Right common carotid artery plus branches (tissue), 1 donor: Measurements from ENCODE around the genes SIRT6, EBI3, STAP2, PLIN4 and UHRF1.

GRCh38 chr19:4181941-4182779 lies at the start of gene SIRT6:
TSS of gene SIRT6 (minus strand) at chr19:4182563.
- PRO-cap: bidirectional peak, plus-strand start at chr19:4182698, minus-strand start at chr19:4182563

- PRO-cap: no peak
Measured at GRCh38 chr19:4182780-4183144, 273 bp downstream of the ANKRD24 start.

DNA sequence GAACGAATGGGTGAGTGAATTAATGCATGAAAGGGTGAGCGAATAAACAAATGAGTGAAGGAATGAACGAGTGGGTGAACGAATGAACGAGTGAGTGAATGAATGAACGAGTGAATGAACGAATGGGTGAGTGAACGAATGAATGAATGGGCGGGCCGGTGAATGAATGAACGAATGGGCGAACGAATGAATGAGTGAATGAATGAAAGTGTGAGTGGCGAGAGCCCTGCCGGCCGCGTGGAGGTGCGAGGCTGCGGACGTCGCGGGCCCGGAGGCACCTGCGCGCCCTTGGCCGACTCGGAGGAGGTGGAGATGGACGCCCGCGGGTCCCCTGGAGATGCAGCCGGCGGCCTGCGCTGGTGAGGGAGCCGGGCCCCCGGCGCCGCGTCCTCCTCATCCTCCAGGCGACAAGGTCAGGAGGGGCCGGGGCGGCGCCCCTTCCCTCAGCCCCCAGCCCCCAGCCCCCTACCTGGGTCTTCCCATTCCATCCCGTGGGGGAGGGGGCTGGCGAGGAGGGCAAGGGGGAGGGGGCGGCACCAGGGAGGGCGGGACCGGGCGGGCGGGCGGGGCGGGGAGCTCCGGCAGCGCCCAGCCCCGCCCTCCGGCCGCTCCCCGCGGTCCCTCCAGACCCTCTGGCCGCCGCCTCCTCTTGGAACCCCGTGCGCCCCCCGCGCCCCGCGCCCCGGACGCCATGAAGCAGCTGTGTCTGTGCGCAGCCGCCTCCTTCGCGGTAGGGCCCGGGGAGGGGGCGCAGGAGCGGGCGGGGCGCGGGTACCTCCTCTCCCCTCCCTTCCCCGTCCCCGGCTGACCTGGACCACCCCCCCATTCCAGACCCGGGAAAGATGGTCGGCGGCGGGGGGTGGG lies 15.5 kb downstream of the ANKRD24 start:
- PRO-cap: no peak

GRCh38 chr19:4229041-4229667 lies at the start of gene EBI3:
TSS of gene EBI3 (plus strand) at chr19:4229523.
- PRO-cap: no peak

GRCh38 chr19:4267350-4268048 lies 11.6 kb upstream of the SHD start:
- PRO-cap: no peak

DNA sequence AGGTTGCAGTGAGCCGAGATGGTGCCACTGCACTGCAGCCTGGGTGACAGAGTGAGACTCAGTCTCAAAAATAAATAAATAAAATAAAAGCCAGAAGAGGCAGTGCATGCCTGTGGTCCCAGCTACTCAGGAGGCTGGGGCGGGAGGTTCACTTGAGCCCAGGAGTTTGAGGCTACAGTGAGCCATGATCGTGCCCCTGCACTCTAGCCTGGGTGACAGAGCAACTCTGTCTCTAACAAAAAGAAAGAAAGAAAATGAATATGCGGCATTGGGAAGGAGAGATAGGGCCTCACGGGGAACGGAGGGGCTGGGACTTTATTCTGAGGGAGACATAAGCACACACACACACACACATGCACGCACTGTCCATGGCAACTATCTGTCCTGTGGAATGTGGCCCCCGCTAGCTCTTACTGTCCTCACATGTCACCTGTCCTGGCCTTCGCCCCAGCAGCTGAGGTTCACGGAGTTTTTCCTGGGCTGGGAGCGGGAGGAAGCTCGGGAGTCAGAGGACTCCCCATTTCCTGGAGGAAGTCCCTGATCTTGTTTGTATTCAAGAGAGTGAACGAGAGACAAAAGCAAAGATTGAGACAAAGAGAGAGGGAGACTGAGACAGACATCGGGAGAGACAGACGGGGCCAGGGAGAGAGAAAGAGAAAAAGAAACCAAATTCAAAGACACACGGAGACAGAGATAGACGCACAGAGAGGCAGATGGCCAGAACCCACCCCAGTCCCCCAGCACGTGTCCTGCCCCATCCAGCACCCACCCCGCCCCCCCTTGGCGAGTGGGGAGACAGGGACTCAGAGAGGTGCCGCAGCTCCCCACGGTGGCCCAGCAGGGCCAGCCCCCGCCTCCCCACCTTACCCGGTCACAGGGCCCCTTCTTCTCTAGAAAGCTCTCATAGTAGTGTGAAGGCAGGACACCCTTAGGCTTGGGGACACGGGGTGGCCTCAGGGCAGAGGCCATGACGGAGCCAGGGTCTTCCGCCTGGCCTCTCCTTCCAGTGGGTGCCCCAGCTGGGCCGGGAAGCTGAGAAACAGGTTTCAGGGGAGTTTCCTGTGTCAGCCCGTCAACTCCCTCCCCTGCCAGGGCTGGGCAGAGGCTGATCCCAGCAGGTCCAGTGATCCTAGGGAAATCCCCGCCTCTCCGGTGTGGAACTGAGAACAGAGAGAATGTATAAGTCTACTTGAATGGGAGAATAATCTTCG lies at the start of gene STAP2:
STAP2 (minus strand) TSS at position 1,043 of the 1,211 bp plus-strand sequence.
- PRO-cap: no peak

DNA sequence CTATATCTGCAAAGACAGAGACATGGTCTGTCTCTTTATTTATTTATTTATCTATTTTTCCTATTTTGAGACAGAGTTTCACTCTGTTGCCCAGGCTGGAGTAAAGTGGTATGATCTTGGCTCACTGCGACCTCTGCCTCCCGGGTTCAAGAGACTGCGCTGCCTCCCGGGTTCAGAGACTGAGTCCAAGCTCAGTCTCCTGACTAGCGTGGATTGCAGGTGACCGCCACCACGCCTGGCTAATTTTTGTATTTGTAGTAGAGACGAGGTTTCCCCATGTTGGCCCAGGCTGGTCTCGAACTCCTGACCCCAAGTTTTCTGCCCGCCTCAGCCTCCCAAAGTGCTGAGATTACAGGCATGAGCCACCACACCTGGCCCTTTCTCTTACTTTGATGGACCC lies 369 bp upstream of the STAP2 start:
- PRO-cap: no peak

DNA sequence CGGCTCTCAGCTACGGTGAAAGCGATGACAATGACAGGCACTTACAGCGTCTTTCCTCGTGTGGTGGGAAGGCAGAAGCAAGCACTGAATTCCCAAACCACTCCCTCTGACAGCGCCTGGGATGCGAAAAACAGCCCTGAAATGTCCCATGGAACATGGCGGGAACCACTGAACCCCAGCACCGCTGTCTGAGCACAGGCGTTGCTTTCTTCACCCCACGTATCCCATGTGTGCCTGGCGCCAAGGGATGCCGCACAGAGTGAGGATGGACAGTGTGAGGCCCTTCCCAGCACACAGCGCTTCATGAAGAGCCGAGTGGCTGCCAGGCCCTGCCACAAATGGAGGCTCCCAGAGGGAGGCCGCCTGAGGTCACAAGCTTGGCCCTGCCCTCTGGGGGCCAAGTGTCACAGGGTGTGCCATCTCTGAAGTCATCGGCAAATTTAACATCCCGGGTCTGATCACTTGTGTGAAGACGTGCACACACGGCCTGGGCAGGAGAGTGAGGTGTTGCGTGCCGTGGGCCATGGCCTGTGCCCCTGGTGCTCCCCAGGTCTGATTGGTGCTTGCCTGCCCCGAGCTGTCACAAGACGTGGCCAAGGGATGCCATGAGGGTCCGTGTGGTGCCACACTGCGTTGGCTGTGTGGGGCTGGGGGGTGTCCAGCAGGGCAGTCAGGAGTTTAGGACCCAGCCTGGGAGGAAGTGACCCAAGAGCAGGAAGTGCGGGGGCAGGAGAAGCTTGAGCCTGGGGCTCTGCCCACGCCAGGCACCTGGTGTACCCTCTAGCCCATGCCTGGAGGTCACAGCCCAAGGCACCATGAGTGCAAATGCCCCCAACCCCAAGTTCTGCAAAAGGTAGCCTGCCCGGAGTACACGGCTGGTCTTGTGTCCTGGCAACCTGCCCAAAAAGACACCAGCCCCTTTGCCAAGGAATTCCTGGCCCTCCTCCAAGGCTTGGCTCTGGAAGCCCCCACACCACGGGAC lies 24.6 kb downstream of the MPND start:
- PRO-cap: no peak

DNA sequence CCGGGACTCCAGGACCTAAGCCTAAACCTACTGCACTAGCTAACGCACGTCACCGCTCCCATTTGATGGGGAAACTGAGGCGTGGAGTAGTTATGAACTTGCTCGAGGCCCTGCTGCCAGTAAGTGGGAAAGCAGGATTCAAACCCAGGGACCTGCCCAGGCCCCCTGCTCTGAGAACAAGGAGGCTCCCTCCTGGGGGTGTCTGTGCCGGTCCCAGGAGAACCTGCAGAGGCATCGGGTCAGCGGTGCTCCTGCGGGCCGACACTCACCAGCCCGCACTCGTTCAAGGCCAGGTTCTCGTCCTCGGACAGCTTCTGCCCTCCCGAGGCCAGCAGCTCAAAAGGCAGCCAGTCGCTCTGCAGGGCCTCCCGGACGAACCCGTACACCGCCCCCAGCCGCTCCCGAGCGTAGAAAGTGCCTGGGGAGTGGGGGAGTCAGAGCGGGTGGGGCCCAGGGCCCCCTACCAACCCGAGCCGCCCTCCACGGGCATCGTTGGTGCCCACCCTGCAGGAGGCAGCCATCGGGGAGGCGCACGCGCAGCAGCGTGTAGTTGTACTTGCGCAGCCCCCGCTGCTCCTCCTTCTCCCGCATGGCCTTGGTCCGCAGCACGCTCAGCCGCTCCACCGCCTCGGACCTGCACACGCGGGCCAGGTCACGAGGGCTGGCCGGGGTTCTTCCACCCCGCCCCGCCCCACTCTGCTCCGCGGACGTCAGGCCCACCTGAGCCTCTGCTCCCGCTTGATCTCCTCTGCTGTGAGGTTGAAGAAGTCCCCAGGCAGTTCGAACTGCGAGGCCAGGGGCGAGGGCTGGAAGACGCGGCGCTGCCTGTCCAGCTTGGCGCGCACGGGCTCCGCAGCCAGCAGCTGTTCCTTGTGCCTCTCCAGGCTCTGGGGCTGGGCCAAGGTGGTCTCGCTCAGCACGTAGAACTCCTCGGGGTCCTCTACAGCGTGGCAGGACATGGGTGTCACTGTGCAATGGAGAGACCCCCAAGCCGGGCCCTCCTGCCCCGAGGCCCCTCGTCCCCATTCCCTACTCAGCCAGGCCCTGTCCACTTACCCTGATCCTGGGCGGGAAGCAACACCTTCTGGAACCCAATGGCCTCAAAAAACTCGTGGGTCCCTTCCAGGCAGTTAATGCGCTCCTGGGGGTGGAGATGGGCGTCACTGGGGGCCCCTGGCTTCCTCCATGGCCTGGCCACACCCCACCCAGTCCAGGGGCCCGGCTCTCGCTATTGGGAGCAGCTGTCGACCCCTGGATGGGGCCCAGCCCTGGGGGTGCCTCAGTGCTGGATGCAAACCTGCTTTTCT lies 11.4 kb downstream of the UBXN6 start:
- PRO-cap: no peak

DNA sequence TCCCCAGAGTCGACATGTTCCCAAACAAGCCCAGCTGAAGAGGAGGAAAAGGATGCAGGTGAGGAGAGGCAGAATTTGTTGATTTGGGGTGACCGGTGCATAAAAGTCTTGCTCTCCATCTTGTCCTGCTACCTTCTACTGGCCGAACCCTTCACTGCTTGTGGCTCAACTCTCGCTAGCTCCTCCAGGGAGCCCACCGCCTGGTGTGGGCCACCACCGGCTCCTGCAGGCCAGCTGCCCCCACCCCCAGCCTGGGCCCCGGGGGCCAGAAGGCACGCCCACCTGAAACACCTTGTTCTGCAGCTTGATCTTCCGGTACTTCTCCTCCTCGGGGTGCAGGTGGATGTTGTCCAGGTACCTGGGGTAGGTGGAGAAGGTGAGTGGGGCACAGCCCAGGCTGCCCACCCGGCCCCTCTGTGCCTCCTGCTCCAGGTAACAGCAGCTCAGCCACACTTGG lies 10.3 kb downstream of the UBXN6 start:
- PRO-cap: no peak

DNA sequence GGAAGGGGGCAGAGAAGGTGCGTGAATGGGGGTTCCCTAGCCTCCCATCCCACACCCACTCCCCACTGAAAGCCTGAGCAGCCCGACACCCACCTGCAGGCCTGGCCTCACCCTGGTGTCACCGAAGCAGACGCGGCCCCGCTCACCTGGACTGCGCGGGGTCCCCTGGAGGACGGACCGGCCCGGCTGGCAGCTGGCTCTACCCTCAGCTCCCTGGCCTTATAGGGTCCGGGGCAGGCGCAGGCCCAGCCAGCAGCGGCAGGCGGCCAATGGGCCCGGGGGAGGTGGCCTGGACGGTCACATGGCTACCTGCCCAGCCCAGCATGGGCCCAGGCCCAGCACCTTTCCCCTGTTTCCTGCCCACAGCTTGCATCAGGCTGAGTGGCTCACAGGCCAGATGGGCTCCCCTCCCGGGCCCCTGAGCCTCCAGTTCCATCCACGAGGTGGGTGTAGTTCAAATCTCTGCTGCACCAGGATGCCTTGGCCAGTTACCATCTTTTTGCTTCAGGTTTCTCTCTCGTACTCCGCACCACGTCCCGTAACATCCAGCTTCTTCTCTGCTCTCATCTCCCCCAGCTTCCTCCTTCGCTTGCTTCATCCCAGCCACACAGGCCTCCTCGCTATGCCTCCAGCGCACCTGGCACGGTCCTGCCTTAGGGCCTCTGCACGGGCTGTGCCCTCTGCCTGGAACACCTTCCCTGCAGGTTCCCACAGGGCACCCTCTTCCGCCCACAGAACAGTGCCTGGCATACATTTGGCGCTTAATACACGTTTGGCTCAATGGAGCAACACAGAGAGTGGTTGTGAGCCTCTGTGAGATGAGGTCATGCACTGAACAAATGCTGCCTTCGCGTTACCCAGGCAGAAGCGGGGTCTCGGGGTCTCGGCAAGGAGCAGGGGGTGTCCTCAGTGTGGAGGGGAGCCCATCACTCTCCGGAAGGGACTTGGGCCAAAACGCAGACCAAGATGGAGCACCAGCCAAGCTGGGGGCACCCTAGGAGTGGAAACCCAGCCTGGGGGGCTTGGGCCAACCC lies at the start of gene PLIN4:
PLIN4 (minus strand) TSS at position 195 of the 1,034 bp plus-strand sequence.
- PRO-cap: bidirectional peak, plus-strand start at position 372 of the sequence, minus-strand start at position 195 of the sequence

GRCh38 chr19:4583758-4584948 lies 24.7 kb upstream of the SEMA6B start:
- PRO-cap: no peak

DNA sequence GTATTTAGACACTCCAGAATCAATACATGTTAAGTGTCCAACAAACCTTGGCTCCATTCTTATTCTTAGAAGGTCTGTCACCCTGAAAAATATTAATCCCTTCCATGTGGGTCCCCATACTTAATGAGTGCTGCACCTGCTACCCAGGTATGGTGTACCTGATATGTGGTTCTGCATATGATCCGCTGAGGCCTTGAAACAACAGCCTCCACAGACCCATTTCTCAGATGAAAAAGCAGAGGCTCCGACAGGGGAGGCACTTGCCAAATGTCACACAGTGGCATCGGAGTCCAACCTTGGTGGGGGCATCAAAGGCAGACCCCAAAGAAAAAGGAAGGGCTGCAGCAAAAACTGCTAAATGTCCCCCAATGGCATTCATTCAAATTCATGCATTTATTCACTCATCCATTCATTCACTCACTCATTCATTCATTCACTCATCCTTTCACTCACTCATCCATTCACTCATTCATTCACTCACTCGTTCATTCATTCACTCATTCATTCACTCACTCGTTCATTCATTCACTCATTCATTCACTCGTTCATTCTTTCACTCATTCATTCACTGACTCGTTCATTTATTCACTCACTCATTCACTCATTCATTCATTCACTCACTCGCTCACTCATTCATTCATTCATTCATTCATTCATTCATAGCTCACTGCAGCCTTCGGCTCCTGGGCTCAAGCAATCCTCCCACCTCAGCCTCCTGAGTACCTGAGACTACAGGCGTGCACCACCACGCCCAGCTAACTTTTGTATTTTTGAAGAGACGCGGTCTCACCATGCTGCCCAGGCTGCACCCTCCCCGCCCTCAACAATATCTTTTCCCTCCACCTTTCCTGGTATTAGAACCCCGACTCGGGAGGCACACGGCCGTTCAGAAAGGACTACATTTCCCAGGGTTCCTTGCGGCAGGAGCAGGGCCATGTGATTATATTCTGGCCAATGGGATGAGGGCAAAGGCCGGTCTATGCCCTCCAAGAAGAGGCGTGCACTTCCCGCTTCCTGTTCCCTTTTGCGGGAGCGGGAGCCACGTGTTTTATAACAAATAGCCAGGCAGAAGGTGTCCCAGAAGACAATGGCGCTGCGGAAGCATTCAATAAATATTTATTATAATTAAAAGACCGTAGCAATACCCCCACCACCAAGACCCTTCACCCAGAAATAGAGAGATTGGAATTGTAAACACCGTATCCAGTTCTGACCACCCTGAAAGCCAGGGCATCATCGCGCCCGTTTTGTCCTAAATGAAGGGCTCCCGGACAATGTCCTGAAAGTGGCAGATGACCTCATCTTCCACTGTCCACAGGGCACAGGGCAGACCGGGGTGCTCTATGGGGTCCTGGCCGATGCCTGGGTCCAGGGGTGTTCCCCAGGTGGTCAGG lies 16.2 kb downstream of the TICAM1 start:
- PRO-cap: no peak

DNA sequence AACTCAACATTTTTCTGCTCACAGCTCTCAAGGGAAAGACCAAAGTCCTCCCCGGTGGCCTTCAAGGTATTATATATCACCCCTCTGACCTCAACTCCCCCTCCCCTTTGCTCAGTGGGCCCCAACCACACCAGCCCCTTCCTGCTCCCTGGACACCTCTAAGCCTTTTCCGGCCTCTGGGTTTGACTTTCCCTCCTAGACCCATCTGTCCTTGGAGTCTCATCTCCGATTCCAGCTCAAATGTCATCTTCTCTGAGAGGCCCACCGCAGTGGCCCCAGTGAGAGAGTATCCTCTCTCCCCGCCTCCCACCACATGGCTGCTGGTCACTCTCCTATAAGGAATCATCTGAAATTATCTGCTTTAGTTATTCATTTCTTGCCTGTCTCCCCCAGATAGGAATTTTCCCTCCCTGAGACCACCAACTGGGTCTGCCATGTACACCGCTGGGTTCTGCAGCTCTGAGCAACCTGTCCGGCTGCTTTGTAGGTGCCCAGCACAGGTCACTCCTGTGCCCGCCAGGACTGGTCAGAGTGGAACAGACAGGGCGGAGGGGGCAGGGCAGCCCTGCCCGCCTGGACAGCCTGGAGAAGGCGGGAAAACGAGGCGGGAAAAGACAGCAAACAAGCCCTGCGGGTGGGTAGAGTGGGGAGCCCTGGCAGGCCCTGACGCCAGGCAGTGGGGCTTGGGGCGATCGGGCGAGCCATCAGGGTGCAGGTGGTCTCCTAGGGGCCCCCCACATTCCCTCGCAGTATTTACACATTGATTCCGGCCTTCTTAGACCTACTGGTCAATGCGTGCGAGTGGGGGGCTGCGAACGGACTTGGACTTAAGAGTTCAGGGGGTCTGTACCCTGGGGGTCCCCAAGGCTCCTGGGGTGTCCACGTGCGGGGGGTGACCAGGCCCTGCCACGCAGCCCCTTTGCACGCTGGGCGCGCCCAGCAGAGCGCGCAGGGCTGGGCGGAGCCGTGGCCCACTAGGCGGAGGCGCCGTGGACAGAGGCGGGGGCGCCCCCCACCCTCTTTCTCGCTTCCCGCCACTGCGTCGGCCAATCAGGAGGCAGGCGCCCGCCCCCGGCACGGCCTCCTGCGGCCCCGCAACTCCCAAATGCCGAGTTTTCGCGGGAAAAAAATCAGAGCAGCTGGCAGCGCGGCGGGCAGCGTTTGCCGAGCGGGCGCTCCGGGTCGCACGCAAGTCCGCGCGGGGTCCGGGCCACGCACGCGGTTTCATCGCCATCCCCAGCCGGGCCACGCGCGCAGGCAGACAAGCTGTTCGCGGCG lies at the start of gene UHRF1:
UHRF1 (plus strand) TSS at position 1,133 of the 1,278 bp plus-strand sequence.
- PRO-cap: no peak

DNA sequence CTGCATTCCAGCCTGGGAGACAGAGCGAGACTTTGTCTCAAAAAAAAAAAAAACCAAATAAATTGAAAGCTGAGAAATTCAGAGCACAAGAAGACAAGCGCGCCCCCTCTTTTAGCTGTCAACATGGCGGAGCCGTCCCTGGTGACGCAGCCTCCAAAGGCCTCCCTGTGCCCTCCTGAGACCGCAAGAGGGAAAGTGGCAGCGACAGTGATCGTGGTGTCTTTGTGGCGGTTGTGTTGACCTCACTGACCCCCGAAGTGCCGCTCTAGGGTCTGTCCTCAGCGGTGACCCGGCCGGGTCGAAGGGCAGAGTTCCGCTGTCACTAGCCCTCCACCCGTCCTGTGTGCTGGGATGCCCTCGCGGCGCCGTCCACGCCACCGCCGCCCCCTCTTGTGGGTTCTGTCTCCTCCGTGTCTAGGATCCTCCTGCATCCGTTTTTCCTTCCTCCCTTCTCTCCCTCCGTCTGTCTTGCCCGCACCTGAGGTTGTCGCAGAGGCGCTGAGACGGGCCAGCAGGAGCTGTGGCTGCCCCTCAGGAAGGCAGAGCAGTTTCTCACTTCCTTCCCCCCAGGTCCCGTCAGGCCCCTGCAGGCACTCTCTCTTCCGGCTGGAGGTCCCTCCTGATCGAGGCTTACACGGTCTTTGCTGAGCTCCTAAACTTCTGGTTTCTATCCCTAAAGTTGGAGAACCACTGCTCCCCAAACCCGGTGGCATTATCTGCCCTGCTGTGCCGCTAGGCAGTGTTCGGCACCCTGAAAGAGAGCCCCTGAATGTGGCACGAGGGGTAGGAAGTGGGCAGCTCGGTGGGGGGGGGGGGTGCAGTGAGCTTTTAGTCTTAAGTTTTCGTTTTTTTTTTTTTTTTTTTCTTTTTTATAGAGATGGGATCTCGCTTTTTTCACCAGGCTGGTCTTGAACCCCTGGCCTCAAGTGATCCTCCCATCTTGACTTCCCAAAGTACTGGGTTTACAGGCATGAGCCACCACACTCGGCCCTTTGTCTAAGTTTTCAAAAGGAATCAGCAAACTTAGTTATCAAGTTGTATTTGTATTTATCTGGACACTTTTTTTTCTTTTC lies 7.3 kb downstream of the UHRF1 start:
- PRO-cap: no peak

DNA sequence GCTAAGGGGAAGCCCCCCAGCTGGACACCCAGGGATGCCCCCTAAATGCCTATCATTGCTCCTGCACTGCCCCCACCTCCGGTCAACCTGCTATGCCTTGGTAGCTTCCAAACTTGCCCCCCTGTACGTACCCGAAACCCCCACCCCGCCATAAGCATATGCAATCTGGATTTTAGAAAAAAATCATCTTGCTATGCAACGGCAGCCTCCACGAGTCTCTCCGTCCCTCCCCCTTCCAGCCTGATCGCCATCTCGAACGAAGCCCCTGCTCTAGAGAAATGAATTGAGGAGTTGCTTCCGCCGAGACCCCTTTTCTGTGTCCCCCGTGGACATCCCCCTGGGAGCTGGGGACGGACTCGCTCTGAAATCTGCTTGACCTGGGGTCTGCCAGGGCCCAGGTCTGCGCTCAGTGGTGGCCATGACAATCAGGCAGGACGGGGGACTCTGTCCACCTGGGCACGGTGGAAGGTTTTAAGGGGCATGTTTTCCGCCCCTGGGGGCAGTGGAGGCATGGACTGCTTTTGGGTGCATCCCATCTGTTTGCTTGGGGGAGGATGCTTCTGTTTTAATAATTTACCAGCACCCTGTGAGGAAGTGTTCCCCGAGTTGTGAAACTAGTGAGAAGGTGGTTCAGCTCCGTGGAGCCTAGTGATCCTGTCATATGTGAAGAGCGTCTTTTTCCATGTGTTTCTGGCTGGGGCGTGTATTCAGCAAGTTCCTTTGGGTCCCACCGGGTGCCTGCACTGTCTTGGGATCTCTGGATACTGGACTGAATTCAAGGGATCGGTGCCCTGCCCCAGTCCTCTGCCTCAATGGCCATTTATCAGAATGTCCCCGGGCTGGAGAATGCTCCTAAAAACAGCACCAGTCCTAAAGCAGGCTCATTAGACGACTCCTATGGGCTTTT lies 1.1 kb downstream of the KDM4B start:
- PRO-cap: bidirectional peak, plus-strand start at position 713 of the sequence, minus-strand start at position 616 of the sequence

GRCh38 chr19:5077947-5079117 lies 109.4 kb downstream of the KDM4B start:
- PRO-cap: no peak

DNA sequence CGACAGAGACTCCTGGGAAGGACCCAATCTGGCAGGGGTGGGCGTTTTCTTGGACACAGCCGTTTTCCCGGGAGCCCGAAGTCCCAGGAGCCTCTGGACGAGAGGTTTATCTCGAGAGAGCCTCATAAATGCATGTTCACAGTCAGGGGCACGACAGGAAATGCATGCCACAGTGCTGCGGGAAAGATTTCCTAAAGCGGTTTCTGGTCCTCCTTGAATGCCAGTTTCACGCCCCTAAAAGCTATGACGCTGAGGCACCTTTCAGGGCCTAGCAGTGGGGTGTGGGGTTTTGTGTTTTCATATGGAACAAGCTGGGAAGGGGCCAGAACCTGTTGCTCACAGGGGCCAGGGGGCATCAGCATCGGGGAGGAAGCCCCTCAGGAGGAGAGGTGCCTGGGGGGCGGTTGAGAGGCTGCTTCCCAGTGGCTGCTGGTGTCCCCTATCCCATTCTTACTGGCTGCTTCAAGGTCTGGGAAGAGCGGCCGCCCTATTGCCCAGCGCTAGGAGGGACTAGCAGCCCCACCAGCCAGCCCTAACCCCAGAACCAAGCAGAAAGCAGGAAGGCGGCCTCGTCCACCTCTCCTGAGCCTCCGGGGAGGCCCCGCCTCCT lies 157.0 kb downstream of the KDM4B start:
- PRO-cap: no peak

GRCh38 chr19:5152181-5152929 lies 183.4 kb downstream of the KDM4B start:
- PRO-cap: no peak

GRCh38 chr19:5165446-5165938 lies 175.1 kb downstream of the PTPRS start:
- PRO-cap: no peak